ENCODE data around the gene CAST.

- PRO-cap: unidirectional peak, minus-strand start at chr5:95734256
Measured at GRCh38 chr5:95733495-95734653, 2.7 kb downstream of the RHOBTB3 start.

DNA sequence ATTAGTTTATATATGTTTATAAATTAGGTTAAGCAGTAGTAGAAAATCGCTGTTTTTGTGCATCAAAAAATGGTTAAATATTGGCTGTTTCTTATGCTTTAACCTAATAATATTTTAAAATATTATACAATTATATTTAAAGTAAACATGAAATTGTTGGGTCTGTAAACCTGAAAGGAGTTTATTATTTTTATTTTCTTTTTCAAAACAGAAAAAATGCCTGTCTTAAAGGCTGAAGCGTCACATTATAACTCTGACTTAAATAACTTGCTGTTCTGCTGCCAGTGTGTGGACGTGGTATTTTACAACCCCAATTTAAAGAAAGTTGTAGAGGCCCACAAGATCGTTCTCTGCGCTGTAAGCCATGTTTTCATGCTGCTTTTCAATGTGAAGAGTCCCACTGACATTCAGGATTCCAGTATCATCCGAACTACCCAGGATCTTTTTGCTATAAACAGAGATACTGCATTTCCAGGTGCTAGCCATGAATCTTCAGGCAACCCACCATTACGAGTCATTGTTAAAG is 24.1 kb downstream of the RHOBTB3 start:
- PRO-cap: no peak

- PRO-cap: no peak
Measured at GRCh38 chr5:95773461-95774376, 42.6 kb downstream of the RHOBTB3 start.

DNA sequence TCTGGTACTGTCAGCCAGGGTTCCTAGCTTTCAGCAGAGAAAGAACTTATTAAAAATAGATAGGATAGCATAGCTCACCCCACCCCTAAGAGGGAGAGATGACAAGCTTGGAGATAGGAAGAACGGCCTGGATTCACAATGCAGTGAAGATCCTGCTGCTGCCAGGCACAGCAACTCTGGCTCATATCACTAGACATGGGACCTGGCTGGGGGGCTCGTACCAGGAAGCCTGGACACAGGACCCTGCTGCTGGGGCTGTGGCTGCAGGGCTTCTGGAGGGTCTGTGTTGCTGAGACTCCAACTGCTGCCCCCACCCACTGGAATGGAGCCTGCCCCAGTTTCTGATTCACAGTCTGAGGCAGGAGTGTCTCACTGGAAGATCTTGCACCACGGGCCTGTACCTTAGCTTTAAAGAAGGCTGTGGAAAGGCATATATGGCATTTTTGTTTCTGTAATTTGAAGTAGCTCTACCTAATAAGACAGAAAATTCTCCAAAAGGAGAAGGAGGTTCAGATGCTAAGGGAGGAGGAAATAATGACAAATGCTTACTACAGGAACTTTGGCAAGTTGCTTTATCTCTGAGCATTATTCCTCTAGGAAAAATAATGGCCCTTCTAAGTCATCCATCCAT is 31.0 kb upstream of the GLRX start:
- PRO-cap: no peak

DNA sequence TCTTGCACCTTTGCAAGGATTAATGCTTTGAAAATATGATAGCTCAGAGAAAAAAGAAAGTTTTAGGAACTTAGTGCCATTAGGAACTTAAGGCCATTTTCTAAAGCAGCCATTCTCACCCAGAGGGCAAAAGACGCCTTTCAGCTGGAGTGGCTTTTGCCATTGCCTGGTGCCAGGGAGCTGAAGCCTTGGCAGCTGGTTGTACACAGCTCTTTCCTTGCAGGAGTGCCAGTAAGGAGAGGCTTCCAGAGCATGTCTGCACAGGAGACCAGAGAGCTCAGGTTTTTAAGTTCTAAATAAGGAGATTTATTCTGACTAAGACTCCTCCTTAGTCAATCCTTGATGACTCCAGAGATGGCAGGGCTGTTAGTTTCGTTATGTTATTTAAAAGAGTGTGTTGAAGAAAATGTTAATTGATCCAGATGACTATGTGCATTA is 151.9 kb upstream of the ELL2 start:
- PRO-cap: no peak

- PRO-cap: no peak
Measured at GRCh38 chr5:96146730-96147207, 185.1 kb upstream of the ELL2 start.

DNA sequence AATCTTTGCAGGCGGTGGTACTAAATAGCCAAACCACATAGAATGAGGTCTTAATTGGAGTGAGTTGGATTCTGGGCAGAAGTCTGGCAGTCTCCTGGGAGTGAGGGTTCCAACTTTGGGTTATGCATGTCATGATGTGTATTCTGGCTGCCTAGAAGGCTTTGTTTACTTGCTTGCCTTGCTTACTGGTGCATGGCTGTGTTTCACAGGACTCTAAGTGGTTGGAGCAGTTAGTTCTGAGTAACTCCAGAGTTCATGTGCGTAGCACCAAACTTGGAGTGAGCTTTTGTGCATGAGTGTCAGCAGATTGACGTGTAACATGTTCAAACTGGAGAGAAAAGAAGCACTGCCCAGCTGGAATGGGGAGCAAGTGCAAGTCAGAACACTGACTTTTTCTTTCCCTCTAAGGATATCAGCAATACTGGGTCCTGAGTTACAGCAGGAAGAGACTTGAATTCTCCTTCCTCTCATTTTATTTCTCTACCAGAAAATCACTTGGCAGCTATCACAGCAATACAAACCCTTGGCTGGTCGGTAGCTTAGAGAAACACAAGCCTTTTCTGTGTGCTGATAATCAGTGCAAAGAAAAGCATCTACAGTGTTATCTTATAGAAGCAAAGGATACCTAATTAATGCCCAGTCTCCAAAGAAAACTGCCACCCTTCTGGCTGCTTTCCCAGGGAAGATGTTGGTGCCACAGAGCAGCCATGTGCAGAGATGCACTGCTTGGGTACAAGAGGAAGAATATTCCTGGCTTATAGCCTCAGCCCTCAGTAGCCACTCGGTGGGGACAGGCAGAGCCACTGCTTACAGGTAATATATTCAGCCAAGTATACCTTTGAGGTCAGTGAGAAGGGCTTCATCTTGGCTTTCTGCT is 185.6 kb downstream of the PCSK1 start:
- PRO-cap: no peak

- PRO-cap: no peak
Measured at GRCh38 chr5:96567062-96567688, 95.0 kb upstream of the CAST start.

DNA sequence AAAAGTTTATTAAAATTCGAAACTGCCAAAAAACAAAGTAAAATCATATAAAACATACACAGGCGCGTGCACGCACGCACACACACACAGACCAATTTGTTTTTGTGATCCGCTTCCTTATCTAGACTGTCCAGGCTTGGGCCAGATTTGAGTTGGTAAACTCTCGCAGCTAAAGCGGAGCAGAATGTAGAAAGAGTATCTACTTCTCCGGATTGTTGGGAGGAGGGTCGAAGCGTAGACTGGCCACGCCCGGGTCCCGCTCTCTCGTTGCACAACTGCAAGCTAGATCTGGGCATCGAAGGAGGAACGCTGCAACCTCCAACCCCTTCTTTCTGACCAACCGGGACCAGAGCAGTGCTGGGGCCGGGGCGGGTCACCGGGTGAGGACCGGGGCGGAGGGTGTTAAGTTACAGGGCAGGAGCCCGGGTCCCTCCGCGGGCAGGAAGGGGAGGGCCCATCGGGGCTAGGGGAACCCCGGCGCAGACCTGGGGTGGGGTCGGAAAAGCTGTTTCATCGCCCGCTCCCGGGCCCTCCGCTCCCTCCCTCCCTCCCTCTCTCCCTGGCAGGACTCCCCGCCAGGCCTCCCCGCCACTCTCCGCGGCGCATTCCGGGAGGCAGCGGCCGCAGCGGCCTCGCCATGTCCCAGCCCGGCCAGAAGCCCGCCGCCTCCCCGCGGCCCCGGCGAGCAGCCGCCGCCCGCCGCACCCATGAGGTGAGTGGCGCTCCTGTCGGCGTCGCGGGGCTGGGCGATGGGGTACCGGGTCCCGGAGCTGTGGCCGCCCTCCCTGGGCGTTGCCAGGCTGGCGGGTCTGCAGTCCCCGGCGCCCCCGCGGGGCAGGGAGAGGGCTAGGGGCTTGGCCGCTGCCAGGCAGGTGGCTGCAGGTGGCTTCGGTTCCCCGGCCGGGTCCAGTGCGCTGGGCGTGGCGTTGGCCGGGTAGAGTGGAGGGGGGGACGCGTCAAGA is at the start of gene CAST:
Gene CAST, plus strand, starts transcription at position 591 of the 962 bp plus-strand sequence.
- PRO-cap: bidirectional peak, plus-strand start at position 94 of the sequence, minus-strand start at position 98 of the sequence; bidirectional peak, plus-strand start at position 291 of the sequence, minus-strand start at position 277 of the sequence; bidirectional peak, plus-strand start at position 591 of the sequence, minus-strand start at position 709 of the sequence

- PRO-cap: no peak
Measured at GRCh38 chr5:96666531-96667074, 4.4 kb downstream of the CAST start.

- PRO-cap: bidirectional peak, plus-strand start at chr5:96855758, minus-strand start at chr5:96855595
Measured at GRCh38 chr5:96855262-96855848, 20.9 kb upstream of the ERAP2 start.

DNA sequence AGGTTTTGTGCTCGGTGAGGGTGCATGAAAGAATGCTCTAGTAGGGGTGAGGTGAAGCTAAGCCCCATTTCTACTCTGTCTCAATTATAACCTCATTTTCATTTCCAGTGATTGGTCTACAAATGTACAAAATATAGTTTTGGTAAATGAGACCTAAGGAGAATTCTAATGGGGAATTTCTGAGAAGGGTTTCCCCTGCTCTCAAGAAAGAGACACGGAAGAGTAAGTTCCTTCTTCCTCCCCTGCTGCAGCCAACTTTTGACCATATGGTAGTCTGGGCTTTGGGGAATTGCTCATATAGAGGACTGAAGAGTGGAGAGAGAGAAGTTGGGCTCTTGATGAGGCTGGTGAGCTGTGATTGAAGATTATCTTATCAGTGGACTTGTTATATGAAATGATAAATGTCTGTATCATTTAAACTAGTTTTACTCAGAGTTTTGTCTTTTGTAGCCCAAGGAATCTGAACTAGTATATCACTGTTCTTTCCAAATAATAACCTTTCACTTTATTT is 4.3 kb upstream of the LNPEP start:
- PRO-cap: no peak

- PRO-cap: no peak
Measured at GRCh38 chr5:96933765-96934226, 2.1 kb upstream of the LNPEP start.

- PRO-cap: no peak
Measured at GRCh38 chr5:97167256-97168113, 15.6 kb downstream of the RIOK2 start.

DNA sequence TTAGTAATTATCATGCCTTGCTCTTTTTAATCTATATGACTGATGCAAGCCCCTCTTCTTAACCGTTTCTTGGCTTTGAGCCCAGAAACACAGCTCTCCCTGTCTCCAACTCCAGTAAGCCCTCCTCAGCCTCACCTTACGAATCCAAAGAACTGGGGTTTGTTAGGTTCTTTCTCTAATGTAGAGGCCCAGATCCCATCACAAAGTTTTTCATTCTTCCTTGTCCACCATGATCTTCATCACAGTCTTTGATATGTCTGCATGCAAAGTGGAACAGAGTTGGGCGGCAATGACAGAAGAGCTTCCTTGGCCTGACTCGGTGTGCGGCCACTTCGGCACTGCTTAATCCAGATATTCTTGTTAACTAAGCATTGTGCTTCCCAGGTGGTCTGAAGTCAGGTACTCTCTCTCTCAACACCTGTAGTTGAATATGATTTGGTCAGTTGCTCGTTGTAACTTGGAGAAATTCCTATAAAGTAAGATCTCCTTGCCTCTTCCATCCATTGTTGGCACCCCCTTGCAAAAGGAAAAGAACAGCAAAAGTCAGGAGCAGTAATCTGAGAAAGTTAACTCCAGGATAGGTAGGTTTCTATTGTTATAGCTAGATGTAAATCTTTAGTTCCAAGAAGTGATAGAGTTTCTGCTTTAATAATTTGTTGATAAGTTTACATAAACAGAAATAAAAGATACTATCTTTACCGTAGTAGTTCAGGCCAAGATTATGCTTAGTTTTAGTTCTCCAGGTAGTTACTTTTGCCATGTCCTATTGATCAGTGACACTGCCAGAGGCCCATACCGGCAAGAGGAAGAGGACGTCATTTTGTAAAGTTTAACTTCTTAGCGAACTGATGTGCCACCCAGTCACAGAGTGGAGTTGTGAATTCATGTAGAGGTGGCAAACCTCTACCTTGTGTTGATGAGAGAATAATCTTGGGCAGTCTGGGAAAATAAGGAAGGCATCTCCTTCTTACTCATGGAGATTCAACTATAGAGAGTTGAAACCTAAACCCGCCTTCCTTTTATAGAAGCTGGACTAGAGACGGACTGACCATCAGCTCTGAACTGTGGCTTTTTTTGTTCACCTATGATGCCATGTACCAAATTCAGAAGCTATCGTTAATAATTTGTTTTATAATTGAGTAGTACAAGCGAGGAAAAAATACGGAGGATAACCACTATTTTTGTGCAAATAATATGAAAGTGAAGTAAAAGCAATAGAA is 21.6 kb downstream of the RGMB start:
- PRO-cap: no peak

DNA sequence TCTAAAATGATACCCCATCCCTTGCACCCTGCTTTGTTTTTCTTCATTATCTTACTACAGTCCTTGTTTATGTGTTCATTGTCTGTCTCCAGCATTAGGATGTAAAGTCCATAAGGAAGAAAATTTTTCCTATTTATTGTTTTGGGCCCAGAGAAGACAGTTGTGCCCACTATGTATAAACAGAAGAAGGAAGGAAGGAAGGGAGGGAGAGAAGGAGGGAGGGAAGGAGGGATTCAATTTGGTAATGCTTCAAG is 29.6 kb downstream of the RGMB start:
- PRO-cap: unidirectional peak, plus-strand start at position 139 of the sequence

DNA sequence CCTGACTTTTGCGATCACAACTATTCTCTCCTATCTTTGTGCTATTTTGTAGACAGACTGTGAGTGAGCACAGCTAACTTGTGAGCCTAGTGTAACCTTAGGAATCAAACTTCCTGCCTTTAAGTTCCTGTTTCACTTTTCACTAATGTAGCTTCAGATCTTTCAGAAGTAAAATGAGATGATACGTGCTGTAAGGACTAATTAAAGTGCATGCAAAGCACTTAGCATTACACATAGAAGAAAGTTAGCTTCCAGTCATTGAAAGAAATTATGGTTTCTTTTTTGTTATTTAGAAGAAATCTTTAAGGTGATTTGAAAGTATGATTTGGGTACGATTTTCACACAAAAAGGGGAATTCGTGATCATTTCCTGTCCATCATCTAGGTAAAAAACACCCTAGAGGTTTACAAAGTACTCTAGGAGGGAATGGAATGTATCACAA is 122.7 kb downstream of the ST8SIA4 start:
- PRO-cap: no peak

DNA sequence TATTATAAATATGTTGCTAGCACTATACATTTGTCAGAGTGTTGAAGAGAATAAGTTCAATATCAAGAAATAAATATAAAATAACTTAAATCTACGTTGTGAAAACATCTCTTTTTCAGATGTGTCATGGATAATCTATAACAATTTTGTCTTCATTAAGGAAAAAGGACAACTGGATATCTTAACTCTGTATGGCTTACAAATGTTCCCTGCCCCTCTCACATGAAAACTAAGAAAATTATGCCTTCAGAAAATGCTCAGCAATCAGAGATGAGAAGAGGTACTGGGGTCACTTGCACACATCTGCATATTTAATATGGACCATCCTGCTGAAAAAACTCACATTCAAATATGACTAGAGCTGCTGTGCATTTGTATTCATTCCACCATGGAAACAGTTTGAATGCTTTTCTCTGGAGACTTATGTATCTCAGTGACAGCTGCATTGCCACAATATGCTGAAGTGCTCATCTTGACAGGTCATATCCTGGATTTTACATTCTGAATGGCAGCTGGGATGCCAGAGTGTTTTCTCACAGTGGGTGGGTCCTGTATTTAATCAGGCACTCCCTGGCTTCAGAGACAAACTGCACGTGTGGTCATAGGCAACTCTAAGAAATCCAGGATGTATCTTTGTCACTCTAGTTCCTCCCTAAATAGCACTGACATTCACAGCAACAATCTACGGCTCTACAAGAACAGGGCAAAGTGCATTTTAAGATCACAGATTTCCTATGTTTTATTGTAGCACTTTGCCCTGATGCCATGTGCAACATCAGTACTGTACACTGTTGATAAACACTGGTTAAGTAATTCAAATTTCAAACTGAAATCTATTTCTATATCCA is 75.7 kb downstream of the ST8SIA4 start:
- PRO-cap: no peak

GRCh38 chr5:100890784-100891277 is 12.3 kb downstream of the ST8SIA4 start:
- PRO-cap: no peak

DNA sequence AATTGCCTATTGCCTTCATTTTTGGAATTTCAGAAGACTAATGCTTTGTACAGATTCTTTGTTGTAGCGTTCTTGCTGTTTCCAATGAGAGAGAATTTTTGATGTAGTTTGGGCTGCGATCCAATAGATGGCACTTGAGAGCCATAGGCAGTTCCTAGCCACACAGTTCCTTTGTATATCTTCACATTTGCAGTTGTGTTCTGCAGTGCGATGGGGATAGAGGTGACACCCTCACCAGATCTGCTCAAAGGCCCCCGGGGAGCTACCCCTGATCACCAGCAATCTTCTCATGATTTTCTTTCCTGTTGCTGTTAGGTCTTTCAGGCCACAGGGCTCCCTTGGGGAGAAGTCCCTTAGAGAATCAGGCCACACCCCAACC is 353.8 kb downstream of the SLCO4C1 start:
- PRO-cap: no peak

All from rectum (tissue), 1 donor.